T47D (cell line): ENCODE measurements around a stretch of chr15.

DNA sequence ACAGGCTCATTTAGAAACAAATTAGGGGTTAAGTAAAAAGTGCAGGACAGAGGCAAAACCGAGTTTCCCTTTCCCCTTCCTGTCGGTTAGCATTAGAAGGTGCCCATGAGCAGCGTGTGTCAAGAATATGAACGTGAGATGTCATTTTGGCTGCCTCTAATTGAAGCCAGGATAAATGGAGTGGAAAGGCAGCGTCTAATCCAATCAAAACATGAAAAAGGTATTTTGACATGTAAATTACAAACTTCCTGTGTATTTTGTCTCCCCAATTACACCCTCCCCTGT, 199.9 kb downstream of the ARRDC4 start:
- RRBS = no CpG with 5 or more reads among the region's 5 CpGs

DNA sequence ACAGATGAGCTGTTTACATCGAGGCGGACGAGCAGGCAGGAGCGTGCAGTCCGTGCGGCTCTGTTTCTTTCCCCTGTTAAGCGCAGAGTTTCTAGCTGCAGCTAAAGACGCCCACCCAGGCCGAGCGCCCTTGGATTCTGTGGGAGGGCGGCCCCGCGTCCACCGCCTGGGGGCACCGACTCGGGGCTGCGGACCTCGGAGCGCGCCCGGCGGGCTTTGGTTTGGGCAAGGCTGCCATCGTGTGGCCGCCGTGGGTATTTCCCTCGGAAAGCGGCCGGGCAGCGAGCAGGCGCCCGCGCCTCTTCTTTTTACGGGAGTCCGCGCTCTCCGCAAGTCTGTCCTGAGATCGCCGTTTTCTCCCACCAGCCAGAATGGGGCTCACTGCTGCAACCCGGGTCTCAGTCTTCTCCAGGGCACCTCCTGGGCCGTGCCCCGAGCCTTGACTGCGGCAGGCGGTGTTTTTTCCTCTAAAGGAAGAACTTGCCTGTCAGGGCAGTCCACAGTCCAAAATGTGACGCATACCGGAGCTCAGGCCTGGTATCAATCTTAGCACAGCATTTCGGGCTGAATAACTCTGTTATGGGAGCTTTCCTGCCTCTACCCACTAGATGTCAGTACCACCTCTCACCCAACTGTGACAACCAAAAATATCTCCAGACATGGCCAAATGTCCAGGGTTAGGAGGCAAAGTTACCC, 219.9 kb upstream of the IGF1R start:
- RRBS = under 1% methylated on average over 16 of the region's 46 CpGs

GRCh38 chr15:98548621-98549061, 99.7 kb upstream of the IGF1R start:
- RRBS = no CpG with 5 or more reads among the region's 17 CpGs

DNA sequence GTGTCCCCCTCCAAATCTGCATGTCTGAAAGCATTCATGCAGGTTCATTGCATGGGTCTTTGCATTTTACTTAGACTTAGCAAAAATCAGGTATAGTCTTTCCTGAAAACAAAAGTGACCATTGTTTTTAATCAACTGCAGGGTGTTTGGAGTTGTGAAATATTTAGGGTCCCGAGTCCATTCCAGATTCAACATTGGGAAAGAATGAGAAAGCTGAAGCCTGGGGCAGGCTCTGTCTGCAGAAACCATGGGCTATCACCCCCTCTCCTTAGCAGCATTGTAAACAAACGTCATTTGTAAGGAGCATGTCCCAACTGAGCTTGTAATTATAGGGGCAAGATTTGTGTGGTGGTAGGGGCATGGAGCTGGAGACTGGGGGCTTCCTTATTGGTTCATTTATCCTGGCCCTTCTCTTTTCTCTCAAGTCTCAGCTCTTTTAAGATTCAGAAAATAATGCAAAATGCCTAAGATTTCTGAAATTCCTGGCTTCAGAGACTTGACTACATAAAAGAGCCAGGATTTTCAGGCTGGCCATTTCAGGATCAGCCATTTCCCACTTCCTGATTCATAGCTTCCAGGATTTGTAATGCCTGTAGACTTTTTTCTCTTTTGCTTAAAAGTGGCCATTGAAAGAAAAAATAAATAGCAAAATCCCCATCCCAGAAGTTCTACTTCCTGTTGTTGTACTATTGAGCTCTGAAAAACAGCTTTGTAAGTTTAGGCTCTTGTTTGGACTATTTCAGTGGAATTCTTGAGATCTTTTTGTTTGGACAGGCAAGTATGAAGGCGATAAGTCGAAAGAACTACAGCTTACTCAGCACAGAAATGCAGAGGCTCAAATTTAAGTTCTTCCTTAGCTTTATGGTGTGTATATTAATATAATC, 23.1 kb downstream of the IGF1R start:
- RRBS = no CpG with 5 or more reads among the region's 4 CpGs

DNA sequence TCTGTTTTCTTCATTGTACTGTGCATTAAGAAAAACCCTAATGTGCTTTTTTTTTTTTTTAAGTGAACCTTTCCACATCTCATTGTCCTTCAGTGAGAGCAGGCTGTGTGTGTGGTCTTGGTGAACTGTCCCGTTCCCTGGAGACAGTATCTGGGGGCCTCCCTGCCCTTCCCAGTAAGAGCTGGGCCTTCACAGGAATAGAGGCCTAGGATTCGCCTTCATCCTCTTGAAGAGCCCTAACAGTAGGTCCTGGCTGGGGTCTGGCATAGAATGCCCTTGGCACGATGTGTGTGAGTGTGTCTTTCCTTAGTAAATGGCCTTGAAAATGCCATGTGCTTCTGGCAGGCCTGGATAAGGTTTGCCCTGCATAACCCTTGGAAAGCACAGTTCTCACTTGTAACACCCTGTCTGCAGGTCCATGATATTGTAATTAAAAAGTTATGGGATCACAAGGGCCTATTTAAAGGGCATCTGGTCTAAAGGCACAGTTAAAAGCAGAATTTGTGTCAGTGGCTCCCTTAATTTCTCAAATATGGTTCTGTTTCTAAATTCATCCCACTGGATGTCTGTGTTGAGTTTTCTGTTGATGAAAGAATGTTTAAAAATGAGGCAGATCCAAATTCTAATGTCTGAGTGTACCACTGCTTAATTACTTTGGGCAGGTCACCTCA, 81.3 kb downstream of the IGF1R start:
- RRBS = no CpG with 5 or more reads among the region's 3 CpGs

DNA sequence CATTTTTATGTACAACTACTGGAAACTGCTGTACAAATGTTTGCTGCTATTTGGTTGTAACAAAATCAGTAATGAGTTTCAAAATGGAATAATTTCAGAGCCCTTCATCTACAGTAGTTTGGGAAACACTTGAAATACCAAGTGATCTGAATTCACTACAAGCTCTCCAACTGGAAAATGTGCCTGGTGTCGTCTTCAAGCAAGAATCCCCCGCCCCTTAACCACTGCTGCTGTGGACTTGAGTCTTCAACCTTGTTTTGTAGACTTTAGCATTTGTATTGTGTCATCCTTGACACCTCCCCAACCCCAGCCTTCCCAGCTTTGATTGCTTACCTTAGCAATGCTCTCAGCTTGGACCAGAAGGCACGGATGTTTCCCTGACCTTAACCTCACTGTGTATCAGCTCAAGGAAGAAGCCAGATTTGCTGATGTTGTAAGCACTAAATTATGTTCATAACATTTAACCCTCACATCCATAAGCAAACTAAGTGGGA, 146.3 kb downstream of the IGF1R start:
- RRBS = no CpG with 5 or more reads among the region's 3 CpGs

GRCh38 chr15:98835072-98835700, 172.4 kb downstream of the PGPEP1L start:
- RRBS = no CpG with 5 or more reads among the region's 3 CpGs

DNA sequence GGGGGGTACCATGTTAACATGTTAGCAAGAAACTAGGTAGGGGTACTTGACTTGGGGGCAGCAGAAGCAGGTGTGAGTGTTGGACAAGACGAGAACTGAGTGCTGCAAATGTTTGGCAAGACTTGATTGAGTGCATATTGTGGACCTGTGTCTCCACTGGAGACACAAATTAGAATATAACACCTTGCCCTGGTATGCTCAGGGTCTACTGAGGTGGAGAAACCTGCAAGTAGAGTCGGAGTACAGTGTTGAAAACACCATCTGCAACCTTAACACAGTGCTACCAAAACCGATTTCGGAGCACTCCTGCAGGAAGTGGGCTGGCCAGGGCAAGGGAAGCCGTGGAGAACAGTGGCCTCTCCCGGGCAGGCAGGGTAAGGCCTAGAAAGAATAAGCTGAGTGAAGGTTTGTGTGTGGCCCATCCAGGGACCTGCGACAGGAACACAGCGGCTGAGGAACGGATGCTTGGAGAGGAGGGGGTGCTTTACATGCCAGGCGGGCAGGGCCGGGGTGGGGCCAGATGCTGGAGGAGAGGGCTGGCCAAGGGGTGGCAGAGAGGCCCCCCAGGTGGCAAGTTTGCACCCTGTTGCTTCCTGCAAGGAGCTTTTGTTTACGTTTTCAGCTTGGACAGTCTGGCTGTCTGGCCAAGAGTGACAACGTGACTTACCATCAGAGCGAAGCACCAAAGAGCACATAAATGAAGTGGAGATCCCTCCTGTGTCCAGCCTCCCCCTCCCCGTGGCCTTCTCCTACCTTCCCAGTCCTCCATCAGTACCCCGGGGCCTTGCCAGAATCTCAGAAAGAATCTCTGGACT, 156.6 kb downstream of the PGPEP1L start:
- RRBS = no CpG with 5 or more reads among the region's 16 CpGs

DNA sequence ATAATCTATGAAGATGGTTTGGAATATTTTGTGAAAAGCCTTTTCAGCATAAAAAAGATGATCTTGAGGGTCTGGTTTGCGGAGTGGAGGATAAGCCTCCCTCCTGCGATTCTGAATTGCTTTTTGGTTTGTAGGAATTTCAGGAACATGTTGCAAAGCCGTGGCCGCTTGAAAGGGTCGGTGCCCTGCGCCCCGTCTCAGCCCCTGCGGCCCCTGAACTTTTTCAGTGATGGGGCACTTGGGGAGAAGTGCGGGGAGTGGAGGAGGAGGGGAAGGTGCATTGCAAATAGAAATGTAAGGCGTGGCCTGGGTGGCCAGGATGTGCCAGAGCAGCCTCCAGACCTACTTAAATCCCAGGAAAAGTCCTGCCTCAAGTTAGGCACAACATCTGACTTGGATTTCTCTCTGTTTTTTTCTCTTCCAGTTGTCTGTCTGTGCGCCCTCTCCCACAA, 154.0 kb downstream of the PGPEP1L start:
- RRBS = no CpG with 5 or more reads among the region's 11 CpGs

DNA sequence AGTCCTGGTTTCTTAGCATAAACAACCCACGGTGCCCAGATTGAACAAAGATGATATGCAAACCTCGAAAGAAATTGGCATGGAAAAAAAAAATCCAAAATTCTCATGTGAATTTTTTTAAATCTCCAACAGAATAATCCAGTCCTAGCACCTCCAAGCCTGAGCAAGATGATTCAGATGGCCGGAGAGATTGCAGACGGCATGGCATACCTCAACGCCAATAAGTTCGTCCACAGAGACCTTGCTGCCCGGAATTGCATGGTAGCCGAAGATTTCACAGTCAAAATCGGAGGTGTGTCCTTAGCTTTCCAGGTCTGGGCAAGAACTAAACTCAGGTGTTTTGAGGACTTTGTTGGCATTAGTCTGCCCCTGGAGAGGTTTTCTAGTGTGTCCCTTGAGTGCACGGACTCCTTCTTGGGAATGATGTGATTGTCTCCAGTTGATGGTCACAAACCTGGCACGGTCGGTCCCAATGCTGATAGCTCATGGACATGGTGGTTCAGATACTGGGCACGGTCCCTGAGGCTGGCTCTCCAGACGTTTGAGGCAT, 68.4 kb downstream of the PGPEP1L start:
- RRBS = 97% methylated on average over 5 of the region's 14 CpGs

DNA sequence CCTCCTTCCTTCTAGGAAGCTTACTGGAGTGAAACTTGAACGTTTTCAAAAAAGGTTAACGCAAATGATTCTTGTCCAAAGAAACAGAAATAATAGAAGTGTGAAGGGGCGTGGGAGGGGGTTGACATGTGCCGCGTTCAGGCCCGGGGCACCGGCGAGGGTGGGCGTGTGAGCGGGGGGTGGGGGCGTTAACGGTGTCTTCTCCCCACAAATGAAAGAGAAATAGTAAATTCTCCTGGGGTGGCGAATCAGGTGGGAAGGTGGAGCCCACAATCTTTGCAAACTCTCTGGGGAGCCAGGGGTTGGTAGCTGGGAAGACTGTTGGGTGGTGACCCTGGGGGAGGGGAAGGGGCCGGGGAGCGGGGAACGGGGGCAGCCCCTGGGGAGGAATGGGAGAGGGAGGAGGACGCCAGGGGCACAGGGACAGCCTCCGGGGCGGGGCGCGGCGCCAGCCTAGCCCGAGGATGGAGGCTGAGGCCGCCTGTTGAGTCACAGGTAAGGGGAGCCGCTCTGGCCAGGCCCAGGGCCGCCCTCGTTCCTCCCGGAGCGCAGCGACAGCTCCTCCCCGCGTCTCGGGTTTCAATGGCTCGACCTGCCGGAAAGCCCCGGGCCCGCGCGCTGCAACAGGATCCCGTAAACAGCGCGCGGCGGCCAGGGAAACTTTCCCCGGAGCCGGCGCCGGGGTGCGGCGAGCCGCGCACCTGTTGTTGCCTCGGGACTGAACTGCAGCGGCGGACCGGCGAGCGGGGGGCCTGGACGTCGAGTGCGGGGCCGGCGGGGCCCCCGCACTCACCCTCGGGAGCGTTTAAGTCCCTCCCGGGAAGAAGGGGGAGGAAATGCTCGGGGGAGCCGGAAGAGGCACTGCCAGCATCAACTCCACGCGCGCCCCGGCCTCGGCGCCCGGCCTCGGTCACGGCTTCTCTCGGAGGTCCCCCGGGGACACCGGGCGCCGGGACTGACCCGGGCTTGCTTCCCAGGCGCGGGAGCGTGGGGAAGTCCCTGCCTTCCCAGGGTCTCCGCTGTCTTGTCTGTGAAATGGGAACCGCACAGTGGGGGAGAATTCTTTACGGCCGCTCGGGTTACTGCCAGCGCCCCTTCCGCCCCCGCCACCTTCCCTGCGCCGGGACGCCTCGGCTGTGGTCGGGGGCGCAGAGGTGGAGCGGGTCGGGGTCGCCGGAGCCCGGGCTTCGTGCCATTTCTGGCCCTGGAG, 7.1 kb upstream of the PGPEP1L start:
- RRBS = 1% methylated on average over 54 of the region's 107 CpGs

DNA sequence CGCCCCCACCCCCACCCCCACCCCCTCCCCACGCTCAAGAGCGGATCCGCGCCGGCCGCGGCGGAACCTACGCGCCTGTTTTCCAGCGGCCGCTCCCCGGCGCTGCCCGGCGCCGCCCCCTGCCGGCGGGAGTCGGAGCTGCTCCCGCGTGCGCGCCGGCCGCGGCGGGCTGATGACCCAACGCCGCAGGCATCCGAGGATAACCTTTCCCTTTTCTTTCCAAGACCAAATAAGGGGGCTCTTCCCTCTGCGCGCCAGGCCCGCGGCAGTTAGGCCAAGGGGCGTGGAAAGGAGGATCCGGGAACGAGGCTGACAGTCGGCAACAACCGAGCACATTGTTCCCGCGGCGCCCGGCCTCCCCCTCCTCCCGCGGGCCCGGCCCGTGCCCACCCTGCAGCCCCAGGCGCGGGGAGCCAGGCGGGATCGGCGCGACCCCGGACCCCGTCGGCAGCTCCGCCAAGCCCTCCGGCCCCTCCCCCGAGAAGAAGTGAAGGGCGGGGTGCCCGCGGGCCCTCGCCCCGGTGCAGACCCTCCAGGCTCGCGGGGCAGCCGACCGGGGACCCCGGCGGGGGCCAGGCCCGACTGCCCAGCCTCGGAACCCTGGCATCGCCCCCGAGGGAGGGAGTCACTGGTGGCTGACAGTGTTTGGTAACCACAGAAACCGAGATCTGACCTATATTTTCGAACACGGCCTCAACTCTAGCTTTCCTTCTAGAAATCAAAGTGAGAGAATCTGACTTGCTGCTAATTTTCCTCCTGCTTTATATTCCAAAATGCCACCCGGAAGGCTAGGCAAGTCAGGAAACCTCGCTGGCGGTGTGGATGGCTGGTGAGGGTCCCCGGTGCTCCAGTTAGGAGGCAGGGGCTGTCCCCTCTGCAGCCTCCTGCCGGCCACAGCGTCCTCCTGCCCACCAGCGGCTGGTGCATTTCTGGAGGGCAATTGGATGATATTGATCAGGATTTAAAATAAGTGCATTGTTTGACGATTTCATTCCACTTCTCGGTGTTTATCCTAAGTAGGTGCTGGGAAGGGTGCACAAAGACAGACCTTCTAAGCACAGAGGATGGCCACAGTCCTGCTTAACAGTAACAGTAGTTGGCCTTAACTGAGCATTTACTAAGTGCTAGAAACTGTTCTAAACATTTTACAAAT, 45.5 kb upstream of the SYNM start:
- RRBS = 5% methylated on average over 38 of the region's 88 CpGs

DNA sequence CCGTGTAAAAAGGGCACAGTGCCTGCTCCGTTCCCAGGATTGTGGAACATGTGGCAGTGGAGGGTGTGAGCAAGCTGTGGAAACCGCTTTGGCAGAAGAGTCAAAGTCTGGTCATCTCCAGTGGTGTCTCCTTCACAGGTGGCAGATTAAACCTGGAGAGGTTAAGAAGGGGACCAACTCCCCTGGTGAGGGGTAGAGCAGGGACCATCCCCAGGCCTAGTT, 10.2 kb downstream of the SYNM start:
- RRBS = no CpG with 5 or more reads among the region's 3 CpGs

- RRBS = no CpG with 5 or more reads among the region's 5 CpGs
These were observed 127.6 kb upstream of the MEF2A start for GRCh38 chr15:99438236-99438492.

DNA sequence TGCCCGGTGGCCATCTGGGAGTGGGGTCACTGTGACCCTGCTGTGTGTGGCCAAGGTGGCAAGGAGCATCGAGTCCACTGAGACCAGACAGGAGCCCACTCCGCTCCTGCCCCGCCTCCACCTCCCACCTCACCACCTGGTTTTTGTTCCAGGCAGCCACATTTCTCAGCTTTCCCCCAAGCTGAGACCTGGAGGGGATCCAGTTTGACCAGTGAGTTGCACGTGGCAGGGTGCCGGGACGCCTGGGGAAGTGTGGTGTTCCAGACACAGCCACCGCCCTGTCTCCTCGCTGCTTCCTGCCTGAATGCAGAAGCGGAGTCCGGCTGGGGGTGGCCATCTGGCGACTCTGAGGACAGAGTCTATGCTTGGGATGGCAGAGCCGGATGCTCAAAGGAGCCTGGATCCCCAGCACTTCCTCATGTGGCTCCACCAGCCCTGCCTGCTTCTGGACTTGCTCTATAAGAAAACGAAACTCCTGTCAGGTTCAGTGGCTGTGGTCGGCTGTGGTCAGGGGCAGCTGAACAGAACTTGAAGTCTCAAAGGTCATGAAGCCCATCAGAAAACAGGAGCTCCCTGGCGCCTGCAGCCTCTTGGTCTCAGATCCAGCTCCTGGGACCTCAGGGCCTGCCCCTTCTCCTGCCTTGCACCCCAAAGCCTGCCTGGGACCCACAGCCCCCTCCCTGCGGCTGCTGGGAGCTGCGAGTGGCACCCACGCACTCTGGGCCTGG, 113.0 kb upstream of the MEF2A start:
- RRBS = 45% methylated on average over 7 of the region's 19 CpGs

DNA sequence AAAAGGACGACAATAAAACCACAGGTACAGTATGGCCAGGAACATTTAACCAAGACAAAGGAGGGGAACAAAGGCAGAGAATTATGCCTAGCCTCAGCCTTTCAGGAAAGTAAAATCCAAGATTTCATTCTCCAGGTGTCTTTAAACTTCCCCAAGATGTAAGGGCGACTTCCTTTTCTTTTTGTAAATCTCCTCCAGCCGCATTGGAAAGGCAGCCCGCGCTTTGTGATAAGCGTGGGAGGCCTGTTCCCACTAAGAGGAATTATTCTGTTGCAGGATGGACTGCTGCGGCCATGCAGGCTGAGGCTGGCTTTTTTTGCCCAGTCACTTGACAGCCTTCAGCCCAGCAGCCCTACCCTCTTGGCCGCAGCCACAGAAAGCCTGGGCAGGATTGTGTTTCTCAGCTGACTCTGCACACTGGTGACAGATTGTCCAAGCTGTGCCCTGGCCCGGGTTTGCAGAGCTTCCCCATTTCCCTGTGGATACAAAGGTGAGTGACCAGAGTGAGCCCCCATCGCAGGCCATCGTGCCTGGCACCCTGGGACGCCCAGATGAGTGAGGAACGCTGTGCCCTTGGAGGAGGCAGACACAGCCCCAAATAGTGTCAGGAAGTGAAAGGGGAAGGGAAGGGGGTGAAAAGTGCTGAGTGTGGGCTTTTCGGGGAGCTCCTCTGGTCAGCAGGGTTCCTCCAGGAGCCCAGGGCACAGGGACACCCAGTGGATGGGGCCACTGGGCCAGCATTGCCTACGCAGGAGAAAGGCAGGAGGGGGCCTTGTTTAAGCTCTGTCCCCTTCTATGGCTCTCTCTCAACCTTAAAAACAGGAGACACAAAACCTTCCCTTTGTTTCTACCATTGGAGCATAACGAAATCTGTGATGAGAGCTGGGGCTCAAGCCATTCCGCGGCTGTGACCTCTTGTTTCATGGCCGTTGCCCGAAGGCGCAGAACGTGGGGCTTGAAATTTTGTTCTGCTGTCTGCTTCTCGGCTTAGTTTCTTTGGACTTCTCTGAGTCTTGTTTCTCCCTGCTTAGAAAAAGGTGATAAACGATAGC, 91.7 kb upstream of the MEF2A start:
- RRBS = no CpG with 5 or more reads among the region's 24 CpGs

GRCh38 chr15:99507707-99508472, 57.9 kb upstream of the MEF2A start:
- RRBS = no CpG with 5 or more reads among the region's 21 CpGs

DNA sequence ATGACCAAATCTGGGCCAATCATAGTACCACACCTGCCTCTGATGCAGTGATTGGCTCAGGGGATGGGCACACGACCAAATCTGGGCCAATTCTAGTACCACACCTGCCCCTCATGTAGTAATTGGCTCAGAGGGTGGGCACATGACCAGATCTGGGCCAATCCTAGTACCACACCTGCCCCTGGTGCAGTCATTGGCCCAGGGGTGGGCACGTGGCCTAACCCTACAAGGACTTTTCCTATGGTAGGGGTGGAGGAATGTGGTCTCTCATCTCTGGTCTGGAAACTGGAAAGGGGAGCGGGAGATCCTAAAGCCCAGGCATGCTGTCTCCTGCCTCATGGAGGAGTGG, 56.9 kb upstream of the MEF2A start:
- RRBS = no CpG with 5 or more reads among the region's 3 CpGs

DNA sequence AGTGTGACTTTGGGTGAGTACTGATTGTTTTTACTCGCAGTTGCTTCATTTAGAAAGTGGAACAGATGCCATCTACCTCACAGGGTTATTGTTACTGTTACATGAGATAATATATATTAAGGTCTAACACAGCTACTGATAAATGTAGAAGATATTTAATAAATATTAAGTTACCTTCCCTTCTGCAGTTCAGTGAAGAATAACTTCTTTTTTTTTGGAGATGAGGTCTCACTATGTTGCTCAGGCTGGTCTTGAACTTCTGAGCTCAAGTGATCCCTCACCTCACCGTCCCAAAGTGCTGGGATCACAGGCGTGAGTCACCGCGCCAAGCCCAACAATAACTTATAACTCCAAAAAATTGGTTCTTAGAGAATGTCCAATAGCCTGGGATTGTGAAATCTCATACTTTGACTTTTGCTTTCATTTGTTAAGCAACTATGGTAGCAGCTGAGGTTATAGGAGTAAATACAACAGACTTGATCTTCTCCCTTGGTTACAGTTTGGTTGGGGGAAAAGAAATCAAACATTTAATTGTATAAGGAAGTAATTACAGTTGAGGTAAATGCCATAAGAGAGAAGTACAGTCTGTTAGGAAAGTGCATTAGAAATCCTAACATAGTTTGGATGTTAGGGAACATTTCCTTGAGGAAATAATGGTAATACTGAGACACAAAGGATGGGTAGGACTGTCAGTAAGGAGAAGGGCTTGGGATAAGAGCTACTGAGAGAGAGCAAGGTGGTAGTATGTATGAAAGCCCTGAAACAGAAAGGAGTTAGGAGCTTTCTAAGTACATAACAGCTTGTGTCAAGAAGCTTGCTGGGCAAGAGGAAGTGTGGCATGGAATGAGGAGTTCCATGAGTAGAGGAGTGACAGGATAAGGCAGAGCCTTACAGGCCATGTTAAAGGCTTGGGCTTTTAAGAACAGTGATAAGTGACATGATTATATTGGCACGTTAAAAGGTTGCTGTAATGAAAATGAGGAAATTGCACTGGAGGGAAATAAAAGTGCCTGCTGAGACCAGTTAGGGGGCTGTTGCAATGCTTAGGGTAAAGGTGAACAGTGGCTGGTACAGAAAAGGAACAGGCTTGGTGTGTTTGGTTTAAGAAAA, 48.6 kb downstream of the MEF2A start:
- RRBS = no CpG with 5 or more reads among the region's 6 CpGs

DNA sequence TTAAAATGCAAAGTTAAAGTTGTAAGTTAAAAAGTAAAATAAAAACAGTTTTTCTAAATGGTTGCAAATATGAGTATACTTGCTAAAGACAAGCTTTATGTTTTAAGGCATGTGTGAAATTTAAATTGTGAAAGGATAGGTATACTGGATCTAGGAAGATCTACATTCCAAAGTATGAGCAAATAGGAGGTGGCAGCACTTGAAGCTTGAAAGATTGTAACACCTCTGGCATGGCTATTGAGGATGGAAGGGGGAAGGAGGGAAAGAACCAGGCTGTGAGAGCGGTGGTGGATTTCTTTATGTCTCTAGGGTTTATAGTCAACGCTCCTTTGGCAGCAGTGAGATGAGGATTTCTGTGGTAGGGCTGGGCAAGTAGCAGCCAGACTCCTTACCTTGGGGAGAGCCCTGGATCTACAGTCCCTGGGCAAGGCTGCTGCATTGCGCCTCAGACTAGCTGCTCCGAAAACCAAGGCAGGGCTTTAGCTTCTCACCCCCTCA, 53.1 kb downstream of the MEF2A start:
- RRBS = no CpG with 5 or more reads among the region's 4 CpGs